Heart (tissue), 3 donors: Measurements from ENCODE around the genes CDC73 and DENND1B.

- RAMPAGE, long total RNA, 2 experiments: start-site peak on the plus strand in 1 of 2 experiments, at chr1:193122002-193122185 at its widest, 2,026 reads per replicate
These were observed at the start of gene CDC73 for GRCh38 chr1:193121922-193122735. Gene CDC73 (plus strand): TSS chr1:193122031.

- RAMPAGE, long total RNA, 2 experiments: no peak in any of the 2 experiments
These were observed 275.3 kb upstream of the B3GALT2 start for GRCh38 chr1:193461590-193462156.

- RAMPAGE, long total RNA, 2 experiments: no peak in any of the 2 experiments
These were observed 883.2 kb upstream of the B3GALT2 start for GRCh38 chr1:194069630-194069995.

DNA sequence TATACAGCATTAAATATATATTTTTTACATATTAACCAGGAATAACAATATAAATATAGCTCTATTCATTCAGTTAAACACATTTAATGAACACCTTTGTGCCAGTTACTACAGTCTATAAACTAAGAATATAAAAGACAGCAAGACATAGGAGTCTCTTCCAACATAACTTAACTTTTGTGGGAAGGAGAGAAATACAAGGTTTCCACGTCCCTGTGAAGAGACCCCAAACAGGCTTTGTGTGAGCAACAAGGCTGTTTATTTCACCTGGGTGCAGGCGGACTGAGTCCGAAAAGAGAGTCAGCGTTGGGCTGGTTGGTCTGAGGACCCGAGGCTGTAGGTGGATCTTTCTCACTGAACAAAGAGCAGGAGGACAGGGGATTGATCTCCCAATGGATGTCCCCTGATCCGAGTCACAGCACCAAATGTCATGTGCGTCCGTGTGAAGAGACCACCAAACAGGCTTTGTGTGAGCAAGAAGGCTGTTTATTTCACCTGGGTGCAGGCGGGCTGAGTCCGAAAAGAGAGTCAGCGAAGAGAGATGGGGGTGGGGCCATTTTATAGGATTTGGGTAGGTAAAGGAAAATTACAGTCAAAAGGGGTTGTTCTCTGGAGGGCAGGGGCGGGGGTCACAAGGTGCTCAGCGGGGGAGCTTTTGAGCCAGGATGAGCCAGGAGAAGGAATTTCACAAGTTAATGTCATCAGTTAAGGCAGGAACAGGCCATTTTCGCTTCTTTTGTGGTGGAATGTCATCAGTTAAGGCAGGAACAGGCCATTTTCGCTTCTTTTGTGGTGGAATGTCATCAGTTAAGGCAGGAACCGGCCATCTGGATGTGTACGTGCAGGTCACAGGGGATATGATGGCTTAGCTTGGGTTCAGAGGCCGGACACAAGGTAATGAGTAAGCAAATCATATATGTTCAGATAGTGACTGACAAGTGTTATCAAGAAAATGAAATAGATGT is 760.2 kb downstream of the KCNT2 start:
- RAMPAGE, long total RNA, 2 experiments: no peak in any of the 2 experiments

GRCh38 chr1:196393675-196394250 is 214.5 kb downstream of the KCNT2 start:
- RAMPAGE, long total RNA, 2 experiments: no peak in any of the 2 experiments

- RAMPAGE, long total RNA, 2 experiments: no peak in any of the 2 experiments
These were observed 163.6 kb downstream of the KCNT2 start for GRCh38 chr1:196444457-196445173.

DNA sequence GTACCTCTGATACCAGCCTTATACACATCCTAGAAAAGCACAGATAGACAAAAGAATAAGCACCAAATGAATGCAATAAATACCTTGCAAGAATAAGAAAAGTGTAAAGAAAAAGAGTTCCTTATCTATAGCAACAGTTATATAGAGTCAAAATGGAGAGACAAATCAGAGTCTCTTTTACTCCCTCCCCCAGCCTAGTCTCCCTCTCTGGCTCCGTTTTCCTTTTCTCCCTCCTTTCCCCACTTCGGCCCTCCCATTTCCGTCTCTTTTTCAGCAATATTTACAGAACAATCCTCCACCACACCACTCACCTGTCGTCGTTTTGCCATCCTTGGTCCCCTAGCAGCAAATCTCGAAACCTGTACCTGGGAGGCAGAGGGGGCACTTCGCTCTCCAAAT is 337 bp downstream of the KCNT2 start:
- RAMPAGE, long total RNA, 2 experiments: no peak in any of the 2 experiments

DNA sequence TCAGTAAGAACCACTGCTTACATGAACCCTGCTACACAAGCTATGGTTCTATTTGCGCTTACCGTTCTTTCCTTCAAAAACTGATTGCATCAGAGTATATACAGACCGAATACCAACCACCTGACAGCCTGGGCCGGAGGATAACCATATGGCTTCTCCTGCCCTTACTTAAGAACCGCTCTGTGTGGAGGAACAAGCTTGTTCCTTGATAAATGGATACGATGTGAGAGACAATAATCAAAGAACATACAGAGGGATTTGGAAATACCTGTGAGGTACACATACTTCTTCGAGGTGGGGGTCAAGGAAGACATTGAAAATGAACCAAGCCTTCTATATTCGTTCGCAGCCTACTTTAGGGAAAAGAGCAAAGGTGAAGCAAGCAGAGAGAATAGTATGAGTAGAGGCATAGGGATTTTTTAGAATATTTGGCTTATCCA is 1.2 kb upstream of the KCNT2 start:
- RAMPAGE, long total RNA, 2 experiments: no peak in any of the 2 experiments

DNA sequence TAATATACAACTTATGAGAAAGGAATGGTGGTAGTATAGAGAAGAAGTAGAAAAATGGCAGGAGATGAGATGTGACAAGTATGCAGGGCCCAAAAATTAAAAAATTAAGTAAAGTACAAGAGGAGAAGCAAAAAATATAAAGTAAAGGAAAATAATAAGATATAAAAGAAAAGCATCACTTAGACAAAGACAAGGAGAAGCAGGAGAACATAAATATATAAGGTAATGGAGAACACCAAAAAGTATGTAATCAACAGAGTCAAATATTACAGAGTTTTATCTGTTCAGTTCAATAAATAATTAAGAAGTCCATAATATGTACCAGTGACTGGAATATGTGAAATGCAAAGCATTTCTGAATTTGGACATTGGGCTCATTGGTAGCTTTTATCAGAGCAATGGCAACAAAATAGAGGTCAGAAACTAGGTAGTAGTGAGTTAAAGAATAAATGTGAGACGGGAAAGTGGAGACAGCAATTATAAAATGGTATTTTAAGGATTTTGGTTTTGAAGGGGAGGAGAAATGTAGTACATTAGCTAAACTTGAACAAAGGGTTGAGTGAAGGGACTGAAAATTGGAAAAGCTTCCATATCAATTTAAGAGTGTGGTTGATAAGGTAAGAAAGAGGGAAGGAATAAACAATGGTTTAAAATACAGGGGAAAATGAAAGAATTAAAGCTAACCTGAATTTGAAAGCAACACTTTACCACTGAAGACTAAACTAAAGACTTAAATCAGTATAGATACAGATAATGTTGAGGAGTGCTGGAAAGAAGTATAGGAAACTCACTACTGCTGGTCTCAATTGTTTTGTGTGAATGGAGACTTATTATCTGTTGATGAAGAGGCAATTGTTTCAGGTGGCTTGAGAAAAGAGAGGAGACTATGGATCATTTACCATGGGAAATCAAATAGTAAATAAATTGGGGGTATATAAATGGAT is 31.4 kb downstream of the CFH start:
- RAMPAGE, long total RNA, 2 experiments: no peak in any of the 2 experiments

- RAMPAGE, long total RNA, 2 experiments: no peak in any of the 2 experiments
These were observed 33.9 kb downstream of the CFH start for GRCh38 chr1:196685610-196686316.

- RAMPAGE, long total RNA, 2 experiments: no peak in any of the 2 experiments
These were observed 1.1 kb downstream of the CFHR3 start for GRCh38 chr1:196775697-196776105.

- RAMPAGE, long total RNA, 2 experiments: no peak in any of the 2 experiments
These were observed 8.6 kb downstream of the CFHR4 start for GRCh38 chr1:196896380-196896885.

GRCh38 chr1:196941617-196941821 is 2.0 kb upstream of the CFHR2 start:
- RAMPAGE, long total RNA, 2 experiments: no peak in any of the 2 experiments

GRCh38 chr1:197100594-197101311 is 33.7 kb upstream of the F13B start:
- RAMPAGE, long total RNA, 2 experiments: no peak in any of the 2 experiments

- RAMPAGE, long total RNA, 2 experiments: no peak in any of the 2 experiments
These were observed 87.2 kb downstream of the CRB1 start for GRCh38 chr1:197355177-197355813.

- RAMPAGE, long total RNA, 2 experiments: no peak in any of the 2 experiments
These were observed 41.8 kb downstream of the DENND1B start for GRCh38 chr1:197733369-197734090.

- RAMPAGE, long total RNA, 2 experiments: no peak in any of the 2 experiments
These were observed at the start of gene DENND1B for GRCh38 chr1:197775100-197776177. Gene DENND1B (minus strand): TSS chr1:197775480.

DNA sequence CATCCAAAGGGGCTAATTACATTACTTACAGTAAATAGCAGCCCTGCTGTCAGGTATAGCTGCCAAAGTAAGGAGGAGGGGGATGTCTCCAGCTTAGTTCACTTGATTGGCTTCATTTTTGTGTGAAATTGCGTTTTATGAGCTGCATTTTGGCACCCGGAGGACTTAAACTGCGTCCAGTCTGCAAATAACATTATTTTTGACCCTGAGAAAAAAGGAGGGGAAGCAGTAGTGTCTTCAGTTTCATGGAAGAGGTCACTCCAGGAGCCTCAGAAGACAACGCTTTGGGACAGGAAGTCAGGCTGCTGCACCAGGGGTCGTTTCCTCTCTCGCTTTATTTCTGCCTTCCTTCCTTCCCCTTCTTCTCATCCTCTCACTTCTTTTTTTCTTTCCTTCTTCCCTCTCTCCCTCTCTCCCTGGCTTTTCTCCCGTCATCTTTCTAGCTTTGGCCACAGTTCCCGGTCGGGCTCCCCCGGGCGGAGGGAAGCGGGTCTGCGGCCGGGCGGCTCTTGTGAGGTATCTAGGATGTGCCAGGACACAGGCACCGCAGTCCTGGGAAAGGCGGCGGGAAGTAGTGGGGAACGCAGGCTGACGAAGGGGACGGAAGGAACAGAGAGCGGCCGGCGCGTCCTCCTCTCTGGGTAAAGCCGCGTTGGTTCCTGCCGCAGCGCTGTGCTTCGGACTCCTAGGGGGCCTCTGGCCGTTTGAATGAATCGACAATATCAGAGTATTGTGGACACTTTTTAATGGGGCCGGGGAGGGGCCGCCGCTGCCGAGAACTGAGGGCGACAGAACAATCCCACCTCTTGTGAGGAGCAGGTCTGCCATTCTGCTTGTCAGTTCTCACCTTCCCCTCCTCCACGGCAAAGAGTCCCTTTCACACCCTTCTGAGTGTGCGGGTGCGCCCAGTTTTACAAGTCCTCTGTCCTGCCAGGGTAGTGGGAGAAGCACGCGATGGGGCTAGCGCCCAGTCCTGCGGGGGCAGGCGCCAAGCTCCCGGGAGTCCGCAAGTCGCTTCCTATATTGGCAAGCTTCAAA is 1.4 kb upstream of the LHX9 start:
- RAMPAGE, long total RNA, 2 experiments: no peak in any of the 2 experiments

GRCh38 chr1:198191769-198192408 is 35.1 kb downstream of the NEK7 start:
- RAMPAGE, long total RNA, 2 experiments: no peak in any of the 2 experiments

- RAMPAGE, long total RNA, 2 experiments: no peak in any of the 2 experiments
These were observed 96.9 kb downstream of the NEK7 start for GRCh38 chr1:198253543-198254270.